Fibroblast of villous mesenchyme (primary cell): ENCODE measurements around a stretch of chr1.

DNA sequence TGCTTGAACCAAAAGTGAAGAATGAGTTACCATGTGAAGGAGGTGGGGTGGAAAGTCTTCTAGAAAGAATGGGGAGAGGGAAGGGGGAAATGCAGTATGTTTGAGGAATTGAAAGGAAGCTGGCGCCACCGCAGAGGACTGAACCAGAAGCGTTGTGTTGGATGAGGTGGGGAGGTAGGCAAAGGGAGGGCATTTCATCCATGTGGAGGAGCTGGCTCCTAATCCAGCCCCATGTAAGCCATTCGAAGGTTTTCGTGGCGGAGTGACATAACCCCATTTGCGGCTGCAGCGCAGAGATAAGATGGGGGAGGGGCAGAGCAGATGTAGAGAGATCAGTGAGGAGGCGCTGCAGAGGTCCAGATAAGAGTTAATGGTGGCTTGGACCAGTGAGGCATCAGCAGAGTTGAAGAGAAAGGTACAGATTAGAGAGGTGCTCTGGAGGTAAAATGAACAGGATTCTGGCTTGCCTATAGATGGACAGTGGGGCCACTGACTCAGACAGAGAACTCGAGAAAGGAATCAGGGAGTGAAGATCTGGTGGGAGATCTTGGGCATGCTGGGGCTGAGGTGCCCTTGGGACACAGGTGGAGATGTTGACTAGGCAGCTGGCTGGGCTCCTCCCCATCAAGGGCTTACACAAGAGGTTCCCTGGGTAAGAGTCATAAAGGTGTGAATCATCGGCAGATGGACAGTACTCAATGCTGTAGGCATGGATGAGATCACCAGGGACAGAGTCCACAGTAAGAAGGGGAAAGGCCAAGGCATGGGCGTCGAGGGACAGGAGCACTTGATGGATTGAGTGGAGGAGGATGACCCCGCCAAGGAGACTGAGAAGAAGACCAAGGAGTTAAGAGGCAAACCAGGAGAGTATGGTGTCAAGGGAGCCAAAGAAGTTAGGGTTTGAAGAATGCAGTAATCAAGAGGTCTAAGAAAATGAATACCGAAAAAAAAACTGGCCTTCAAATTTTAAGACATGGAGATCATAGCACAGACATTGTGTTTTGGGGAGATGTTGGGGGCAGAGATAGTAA is 7.7 kb upstream of the PTPRF start:
- CAGE, long polyA plus RNA: no peak

DNA sequence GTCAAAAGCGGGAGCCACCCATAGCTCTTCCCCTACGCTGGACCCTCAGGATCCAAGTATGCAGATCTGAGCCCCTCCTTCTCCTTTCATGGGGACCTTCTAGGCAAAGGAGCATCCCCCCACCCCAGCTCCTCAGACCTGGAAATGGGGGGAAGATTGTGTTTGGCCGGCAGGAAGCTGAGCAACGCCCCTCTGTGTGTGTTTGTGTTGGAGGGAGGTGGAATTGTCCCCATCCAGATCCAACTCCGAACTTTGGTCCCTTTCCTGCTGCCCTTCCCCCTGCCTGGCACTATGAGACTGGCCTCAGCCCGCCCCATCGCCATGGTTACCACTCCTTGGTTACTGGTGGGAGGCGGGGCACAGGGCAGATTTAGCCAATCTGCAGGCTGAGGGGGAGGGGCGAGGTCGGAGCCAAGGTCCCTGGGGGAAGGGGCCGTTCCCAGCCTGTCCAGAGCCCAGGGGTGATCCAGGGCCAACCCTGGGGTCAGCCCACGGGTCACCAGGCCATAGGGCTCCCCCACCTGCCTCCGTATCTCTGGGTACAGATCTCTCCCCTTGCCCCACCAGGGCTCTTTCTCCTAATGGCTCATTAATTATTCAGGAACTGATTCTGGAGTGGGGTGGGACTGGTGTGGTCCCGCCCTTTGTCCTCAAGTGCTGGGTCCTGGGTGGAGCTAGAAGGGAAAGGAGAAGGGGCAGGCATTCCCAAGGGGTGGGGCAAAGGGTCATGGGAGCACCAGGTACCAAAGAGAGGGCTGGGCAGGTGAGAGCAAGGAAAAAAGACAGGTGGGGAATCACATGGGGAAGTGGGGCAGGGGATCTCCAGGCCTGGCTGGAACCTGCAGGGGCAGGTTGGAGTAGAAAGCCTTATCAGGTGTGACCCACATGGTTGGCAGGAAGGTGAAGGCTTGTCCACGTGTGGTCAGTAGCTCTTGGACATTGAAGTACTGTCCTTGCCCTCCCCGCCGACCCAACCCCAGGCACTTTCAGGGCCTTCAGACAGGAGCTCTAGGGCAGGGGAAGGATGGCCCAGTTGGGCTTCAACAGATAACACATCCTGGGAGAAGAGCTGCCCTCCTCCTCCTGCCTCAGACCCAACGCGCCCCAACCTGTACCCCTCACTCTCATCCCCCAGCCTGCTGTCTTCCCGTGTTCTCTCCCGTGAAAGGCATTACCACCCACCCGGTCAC is 15.3 kb downstream of the PTPRF start:
- CAGE, long polyA plus RNA: no peak

GRCh38 chr1:43547423-43548160 is 16.9 kb downstream of the PTPRF start:
- CAGE, long polyA plus RNA: no peak

- CAGE, long polyA plus RNA: no peak
Observed at GRCh38 chr1:43549932-43551049, 19.6 kb downstream of the PTPRF start.

GRCh38 chr1:43552588-43553392 is 22.1 kb downstream of the PTPRF start:
- CAGE, long polyA plus RNA: no peak

GRCh38 chr1:43557764-43558241 is 27.1 kb downstream of the PTPRF start:
- CAGE, long polyA plus RNA: no peak

- CAGE, long polyA plus RNA: no peak
Observed at GRCh38 chr1:43582204-43582674, 51.6 kb downstream of the PTPRF start.

DNA sequence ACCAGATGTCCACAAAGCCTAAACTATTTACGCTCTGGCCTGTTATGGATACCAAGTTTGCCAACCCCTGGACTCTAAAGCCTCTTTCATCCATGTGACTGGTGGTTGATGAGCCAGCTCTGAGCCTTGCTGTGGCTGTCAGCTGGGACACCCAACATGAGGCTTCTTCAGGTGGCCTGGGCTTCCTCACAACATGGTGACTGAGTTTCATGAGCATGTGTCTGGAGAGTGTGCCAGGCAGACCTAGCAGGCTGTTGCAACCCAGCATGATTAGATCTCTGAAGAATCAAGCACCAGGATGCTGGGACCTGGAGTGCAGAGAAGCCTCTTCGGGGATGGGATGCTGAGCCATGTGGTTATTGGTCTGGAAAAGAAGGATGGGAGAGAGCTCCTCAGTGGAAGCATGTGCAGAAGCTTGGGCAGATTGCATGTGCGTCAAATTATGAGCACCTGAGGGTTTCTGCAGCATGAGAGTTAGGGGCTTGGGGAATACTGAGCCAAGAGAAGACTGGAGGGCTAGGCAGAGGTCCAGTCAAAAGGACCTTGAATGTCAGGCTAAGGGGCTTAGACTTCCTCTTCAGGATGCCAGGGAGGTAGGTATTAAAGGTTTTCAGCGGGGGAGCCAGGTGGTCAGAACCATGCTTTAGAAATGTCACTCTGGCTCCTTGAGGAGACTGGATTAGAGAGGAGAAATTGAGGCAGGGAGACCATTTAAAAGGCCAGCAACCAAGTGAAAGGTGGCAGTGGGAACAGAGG is 38.8 kb upstream of the KDM4A start:
- CAGE, long polyA plus RNA: no peak

DNA sequence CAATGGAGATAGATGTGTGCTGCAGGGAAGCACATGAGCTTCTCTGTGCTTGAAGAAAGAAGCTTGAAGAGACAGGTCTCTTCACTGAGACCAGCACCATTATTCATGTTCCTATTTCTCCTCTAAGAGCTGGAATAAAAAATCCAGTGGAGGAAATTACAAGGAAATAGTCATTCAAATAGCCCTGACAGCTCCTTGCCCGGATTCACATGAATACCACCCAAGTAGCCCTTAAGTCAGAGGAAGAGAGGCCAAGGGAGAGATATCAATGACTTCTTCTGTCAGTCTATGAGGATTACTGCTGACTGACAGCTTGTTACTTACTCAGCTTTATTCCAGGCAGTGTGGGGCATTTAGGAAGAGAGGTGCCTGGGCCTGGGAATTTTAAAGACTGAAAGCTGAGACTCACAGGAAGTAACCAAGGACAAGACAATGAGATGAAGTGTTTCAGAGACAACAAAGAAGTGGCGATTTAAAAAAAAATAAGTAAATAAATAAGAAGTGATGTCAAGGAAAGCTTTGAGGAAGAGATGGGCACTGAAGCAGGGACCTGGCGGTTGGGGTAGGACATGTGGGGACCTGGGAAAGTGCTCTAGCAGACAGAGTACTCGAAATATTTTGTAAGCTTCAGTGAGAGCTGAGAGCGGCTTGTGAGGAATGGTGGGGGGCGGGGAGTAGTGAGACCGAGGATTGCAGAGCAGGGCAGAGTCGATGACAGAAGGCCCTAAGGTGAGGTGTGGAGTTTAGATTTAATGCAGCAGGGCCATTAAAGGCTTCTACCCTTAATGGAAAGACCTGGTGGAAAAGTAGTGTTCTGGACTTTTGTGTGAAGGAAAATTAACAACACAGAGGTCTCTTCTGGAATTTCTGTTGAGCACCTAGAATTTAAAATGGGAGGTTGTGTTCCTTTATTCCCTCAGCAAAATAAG is 58.9 kb downstream of the ST3GAL3 start:
- CAGE, long polyA plus RNA: no peak

DNA sequence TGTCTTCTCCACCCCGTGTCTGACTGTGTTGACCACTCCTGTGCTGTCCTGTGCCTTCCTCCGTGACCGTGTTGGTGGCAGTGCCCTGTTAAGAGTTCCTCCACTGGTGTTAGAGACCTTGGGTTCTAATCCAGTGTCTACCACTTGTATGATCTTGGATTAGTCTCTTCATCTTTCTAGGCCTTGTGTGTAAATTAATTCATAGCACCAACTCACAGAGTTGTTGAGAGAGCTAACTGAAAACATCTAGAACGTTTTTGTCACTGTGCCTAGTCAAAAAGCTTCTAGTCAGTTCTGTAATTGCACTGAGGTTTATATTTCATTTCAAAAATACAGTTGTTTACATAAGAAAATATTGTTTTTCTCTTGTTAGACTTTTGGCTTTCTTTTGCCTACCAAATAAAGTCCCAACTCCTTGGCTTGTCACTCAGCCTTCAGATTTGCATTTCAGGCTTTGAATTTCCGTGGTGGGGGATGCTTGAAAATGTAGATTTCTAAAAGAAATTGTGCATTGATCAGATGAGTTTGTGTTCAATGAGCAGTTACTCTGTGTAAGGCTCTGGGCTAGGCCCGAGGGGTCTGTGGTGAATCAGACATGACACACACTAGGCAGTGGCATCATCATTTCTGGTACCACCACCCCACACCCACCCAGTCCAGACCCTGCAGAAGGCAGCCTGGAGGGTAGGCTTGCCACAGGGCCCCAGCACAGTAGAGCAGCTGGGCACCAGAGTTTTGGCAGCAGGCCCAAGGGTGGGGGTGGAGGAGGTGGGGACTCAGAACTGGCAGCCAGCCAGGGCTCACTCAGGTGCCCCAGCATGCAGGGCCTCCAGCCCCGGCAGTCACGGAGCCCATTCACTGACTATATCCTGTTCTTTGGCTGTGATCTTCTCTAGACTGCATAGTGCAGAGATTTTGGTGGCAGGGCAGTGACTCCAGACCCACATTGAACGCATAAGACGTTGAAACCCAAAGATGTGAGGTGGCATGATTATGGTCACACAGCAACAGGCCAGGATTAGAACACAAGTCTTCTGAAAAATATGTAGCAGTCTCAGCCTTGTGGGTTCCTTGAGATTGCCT is 97.4 kb upstream of the ARTN start:
- CAGE, long polyA plus RNA: no peak

- CAGE, long polyA plus RNA: no peak
Observed at GRCh38 chr1:43880924-43881199, 52.7 kb upstream of the ARTN start.

DNA sequence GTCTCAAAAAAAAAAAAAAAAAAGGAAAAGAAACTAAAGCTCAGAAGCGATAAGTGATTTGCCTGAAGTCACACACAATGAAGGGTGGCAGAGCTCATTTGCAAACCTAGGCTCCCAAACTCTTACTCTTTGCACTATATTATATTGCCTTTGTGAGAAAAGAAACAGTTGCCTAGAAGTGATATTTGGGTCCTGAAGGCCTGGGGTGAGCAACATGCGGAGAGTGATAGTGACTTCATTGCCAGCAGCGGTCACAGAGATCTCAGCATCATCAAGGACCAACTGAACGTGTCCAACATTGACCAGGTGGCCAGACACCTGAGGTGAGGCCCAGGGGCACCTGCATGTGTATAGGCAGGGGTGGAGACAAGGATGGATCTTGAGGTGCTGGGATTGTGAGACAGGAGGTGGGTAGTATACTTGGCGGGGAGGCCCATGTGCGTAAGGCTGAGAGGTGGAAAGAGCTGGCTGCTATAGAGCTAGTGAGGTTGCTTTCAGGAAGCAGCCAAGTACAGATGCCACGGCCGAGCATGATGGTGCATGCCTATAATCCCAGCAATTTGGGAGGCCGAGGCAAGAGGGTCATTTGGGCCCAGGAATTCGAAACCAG is 2.3 kb downstream of the CCDC24 start:
- CAGE, long polyA plus RNA: no peak

DNA sequence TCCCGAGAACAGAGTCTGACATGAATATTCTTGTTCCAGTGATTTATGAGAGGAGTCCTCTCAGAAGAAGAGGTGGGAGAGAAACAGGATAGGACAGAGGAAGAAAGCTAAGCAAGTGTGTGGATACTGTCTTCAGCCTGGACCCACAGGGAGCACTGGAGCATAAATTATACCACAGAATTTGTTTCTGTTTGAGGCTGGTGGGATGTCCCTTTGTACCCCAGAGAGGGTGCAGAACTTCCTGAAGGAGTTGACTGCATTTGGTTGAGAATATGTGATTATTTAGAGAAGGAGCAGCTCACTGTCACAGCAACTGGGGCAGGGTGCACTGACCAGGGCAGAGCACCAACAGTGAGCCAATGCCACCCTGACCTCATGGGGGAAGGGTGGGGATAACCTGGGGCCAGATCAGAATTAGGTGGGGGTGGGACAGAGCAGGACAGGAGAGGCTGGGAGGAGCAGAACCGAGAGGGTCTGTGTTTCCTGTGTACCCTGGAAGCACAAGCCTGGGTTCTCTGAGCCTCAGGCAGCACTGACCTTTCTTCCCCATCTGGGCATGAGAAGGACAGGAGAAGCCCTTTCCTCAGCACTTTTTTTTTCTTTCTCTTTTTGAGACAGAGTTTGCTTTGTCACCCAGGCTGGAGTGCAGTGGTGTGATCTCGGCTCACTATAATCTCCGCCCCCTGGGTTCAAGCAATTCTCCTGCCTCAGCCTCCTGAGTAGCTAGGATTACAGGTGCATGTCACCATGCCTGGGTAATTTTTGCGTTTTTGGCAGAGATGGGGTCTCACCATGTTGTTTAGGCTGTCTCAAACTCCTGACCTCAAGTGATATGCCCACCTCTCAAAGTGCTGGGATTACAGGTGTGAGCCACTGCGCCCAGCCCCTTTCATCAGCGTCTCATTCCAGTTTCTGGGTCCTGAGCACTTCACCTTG is 36.4 kb upstream of the SLC6A9 start:
- CAGE, long polyA plus RNA: no peak

GRCh38 chr1:44068369-44069033 is 37.2 kb upstream of the SLC6A9 start:
- CAGE, long polyA plus RNA: no peak

DNA sequence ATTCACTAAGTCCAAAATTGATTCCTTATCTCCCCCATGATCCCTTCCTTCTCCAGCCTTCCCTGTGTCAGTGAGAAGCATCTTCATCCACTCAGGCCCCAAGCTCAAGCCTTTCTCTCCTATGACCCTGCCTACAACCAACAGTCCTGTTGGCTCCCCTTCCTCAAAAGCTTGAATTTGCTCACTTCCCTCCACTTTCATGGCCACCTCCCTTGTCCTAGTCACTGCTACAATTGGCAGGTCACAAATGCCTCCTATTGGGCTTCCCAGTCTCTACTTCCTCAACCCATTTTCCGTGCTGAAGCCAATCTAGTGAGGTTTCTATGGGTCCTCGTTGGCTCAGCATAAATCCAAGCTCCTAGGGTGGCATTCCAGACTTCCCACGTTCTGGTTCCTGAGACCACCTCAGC is 40.2 kb upstream of the SLC6A9 start:
- CAGE, long polyA plus RNA: no peak

DNA sequence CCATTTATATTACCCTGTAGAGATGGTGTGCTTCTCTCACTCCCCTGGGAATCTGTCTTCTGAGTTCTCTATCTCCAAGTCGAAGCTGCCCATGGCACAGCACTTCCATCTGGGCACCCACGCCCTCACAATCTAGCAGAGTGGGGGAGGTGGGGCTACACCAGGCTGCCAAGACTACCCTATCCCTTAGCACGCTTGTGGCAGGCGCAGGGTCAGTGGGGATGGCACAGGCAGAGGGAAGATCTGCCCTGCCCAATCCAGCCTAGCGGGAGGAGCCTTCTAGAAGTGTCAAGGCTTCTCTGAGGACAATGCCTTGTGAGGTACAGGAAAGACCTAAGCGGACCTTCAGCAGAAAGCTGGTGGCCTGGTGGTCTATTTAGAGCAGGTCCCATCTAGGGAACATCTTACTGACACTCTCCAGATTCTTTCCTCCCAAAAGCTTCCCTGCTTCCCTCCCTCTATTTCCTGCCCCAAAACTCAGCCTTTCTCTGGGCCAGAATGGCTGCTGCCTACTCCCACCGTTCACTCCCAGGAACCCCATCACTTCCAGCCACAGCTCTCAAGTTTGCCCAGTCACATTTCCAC is 49.2 kb downstream of the DMAP1 start:
- CAGE, long polyA plus RNA: no peak

GRCh38 chr1:44347184-44347764 is 7.8 kb downstream of the ERI3 start:
- CAGE, long polyA plus RNA: no peak

DNA sequence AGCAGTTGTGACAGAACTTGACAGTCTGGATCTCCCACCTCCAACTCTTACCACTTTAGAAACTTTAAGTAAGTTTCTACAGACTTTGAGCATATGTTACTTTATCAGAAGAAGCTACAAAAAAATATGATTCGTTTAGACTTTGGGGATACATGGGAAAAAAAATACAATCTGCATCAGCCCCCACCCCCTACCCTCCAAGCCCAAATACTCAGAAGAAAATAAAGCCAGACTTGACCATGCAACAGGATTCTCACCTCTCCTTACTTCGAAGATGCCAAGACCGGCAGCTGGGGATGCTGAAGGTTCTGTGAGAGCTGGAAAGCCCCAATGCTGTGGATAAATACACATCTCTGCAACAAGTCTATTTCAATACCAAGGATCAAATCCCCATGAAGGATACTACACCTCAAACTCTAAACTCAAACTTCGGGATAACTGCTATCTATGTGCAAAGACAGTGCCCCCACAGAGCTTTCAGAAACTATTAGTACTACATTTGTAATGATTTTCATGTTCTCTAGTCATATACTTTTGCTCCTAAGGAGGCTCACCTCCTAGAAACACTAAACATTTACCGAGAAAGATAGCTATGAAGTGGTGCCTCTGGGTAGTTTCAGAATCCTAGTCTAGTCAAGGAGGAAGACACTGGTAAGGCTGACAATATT is 2.3 kb downstream of the ERI3 start:
- CAGE, long polyA plus RNA: no peak

GRCh38 chr1:44496552-44496939 is 91.5 kb downstream of the RNF220 start:
- CAGE, long polyA plus RNA: no peak

- CAGE, long polyA plus RNA: no peak
Observed at GRCh38 chr1:44524137-44524676, 119.2 kb downstream of the RNF220 start.